Thoracic aorta (tissue), 1 donor: ENCODE measurements around the genes VWA2 and ENO4.

DNA sequence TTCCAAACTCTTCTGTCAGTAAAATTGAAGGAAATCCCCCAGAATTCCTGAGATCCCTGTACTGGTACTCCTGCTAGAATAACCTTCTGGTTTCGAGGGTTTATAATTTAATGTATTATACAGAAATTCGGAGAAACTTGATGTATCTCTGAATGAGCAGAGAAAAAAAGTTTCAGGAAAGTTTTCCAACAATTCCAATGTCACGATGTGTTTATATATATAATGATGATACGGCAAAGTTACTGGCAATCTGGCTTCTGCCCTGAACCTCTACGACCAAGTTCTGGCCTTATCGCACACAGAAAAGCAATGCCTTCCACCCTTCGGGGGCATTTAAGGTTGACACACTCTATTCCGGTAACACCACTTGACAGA lies 2.7 kb upstream of the ADRB1 start:
- RAMPAGE, long total RNA, result no peak

GRCh38 chr10:114239165-114239906 lies at the start of gene VWA2:
Gene VWA2, plus strand, starts transcription at chr10:114239254.
- RAMPAGE, long total RNA, result no peak

- RAMPAGE, long total RNA, result no peak
These were observed 61.1 kb downstream of the VWA2 start for GRCh38 chr10:114300130-114300577.

DNA sequence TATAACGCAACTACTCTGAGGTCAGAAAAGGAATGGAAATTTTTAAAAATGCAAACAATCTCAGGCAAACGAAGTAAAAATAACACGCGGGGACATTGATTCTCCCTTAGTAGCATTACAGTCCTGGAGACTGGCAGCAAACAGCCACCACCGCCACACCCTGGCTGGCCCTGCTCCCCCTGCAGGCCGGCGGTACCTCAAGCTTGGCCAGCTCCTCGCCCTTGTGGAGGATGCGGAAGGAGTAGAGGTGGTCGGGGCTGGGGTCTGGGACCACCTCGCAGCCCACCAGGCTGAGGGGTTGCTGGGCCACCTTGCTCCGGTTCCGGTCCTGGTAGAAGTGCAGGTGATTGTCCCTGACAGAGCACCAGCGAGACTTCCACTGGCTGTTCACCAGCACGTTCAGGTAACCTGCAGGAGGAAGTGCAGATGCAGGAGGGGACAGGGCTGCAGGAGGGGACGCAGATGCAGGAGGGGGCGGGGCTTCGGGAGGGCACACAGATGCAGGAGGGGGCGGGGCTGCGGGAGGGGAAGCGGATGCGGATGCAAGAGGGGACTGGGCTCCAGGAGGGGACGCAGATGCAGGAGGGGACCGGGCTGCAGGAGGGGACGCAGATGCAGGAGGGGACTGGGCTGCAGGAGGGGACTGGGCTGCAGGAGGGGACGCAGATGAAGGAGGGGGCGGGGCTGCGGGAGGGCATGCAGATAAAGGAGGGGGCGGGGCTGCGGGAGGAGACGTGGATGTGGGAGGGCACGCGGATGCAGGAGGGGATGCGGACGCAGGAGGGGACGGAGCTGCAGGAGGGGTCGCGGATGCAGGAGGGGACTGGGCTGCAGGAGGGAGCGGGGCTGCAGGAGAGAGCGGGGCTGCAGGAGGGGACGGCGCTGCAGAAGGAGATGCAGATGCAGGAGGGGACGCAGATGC lies 65.7 kb downstream of the VWA2 start:
- RAMPAGE, long total RNA, result no peak

DNA sequence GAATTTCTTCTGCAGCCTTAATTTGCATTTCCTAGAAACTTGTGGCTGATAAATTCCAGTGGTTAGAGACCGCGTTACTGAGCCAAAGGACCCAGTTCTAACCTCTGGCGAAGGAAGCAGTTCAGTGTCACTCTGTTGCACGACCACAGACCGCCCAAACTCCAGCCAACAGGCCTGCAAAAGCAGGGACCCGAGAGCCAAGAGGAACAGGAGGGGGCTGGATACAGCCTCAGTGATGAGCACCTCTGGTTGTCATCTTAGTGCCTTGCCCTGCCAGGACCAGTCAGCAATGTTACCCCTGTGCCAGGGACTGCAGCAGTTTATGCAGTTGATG lies 70.0 kb downstream of the AFAP1L2 start:
- RAMPAGE, long total RNA, result no peak

GRCh38 chr10:114397370-114398143 lies 6.7 kb downstream of the AFAP1L2 start:
- RAMPAGE, long total RNA, result no peak

GRCh38 chr10:114434413-114435107 lies 30.3 kb upstream of the AFAP1L2 start:
- RAMPAGE, long total RNA, result no peak

- RAMPAGE, long total RNA, result no peak
These were observed 123.1 kb downstream of the ABLIM1 start for GRCh38 chr10:114534853-114535488.

DNA sequence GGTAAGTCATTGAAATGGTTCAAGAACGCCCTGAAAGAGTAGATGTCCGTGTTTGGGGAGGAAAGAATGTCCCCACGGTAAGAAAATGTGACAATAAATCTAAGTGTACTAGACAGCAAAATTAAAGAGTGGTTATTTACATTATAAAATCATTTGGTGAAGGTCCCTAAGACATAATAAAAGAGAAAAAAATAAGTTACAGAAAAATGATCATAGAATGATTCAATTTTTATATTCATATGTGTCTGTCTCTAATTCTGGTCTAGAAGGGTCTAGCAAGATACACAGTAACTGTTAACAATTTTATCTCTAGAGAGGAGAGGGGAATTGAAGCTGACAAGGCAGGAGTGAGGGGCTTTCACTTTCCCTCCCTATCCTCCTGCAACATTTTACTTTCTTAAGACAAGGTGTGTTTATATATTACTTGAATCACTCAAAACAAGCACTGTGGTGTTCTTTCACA lies 27.3 kb downstream of the ABLIM1 start:
- RAMPAGE, long total RNA, result no peak

- RAMPAGE, long total RNA, result no peak
These were observed 23.5 kb upstream of the ABLIM1 start for GRCh38 chr10:114681492-114682085.

GRCh38 chr10:114682086-114682602 lies 24.1 kb upstream of the ABLIM1 start:
- RAMPAGE, long total RNA, result no peak

DNA sequence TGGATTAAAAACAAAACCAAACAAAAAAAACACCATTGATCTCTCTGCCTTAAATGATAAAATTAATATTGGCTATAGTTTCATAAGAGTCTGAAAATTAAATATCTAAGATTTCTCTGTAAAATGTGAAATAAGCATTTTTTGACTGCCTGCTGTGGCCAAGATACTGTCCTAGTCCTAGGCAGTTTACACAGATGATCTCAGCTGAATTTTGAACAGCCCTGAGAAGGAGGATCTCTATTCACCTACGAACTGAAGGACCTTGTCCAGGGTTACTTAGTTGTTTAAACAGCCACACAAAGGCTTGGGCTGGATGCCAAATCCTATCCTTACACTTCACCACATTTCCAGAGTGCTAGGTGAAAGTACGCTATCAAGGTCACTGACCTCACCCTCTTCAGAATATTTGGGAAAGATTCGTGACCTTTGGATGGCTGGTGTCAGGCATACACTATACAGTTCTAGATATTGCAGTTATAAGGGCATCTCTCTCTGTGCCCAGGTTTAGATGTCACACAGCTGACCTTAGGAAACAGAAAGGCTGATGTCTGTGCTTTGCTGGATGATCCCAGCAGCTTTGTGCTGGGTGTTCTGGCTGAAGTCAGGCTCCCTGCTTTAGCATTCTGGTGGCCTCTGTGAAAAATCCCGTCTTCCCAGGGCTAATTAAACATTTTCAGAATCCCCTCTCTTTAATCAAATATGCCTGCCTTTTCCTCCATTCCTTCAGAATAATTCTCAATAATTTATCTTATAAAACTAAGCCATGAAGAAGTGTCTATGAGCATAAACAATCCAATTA lies 61.2 kb upstream of the ABLIM1 start:
- RAMPAGE, long total RNA, result start-site peak on the minus strand centred at position 76 of the sequence, 658 bp wide, 6 reads

DNA sequence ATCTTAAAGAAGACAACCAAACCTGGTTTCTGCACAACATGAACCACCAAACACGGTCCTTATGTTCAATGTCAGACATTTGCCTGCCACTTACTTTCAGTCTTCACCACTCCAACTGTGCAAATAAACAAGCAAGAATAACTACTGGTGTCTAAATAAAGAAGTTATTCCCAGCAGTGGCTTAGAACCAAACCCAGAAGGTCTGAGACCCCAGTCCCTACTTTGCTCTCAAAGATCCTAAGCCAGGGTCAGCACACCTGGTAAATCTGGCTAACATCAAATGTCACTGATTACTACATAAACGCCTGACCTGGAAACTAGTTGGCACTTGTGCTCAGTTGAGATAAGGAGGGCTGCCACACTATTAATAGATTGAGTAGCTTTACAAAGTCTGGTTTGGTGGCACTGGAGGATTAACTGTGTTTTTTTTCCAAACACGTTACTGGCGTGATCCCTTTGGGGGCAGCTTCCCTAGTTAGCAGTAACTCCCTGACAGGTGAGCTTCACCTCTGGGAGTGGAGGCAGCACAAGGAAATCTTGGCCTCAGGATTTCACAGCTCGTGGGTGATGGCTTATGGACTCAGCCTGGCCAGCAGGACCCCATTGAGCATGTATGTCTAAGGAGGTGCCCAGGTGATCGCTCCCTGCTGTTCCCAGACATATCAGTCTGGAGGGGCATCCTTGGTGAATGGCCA lies 62.8 kb upstream of the ABLIM1 start:
- RAMPAGE, long total RNA, result no peak

DNA sequence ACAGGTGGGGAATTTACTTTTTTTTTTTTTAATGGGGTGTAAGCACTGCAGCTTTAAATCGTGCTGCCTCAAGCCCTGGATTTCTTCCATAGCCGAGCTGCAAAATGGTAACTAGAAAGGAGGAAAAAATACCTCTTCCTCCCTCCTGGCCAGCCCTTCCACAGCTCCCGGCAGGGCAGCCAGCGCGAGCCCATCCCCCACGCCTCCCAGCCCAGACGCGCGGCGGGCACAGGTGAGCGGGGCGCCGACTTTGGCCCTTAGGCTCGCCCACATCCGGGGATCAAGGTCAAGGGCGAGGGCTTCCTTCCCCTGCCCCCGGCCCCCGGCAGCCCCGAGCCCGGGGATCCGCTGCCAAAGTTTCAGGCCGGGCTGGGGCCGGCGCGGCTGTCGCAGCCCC lies 54.0 kb upstream of the FHIP2A start:
- RAMPAGE, long total RNA, result no peak

GRCh38 chr10:114824340-114824639 lies 2.7 kb downstream of the FHIP2A start:
- RAMPAGE, long total RNA, result no peak

DNA sequence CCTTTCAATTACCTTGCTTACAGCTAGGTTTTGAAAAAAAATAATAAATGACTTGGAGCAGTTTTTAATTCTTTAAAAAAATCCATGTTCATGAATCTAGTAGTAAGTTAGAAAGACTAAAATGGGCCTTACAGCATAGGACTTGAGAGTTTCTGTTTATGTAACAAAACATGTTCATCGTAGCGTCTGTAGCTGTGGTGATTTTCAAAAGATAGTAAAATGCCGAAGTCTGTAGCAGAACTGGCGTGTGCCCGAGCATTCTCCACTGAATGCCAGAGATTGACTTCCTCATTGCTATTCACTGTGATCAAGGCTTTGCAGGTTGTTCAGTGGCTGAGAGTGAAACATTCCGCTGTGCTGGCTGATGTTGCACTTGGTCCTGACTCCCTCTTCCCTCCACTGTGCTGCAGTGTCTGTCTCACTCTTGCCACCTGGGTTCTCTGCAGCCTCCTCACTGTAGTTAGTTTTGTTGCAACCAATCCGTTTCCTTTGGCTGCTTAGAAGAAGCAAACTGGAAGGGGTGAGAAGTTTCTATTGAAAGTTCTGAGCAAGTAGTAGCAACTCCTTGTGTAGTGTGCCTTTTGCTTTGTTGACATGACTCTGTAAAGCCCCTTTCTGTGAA lies 37.6 kb downstream of the FHIP2A start:
- RAMPAGE, long total RNA, result no peak

- RAMPAGE, long total RNA, result no peak
These were observed 1.8 kb upstream of the C10orf82 start for GRCh38 chr10:116671496-116671967.

- RAMPAGE, long total RNA, result no peak
These were observed 24.8 kb upstream of the HSPA12A start for GRCh38 chr10:116767228-116767517.

DNA sequence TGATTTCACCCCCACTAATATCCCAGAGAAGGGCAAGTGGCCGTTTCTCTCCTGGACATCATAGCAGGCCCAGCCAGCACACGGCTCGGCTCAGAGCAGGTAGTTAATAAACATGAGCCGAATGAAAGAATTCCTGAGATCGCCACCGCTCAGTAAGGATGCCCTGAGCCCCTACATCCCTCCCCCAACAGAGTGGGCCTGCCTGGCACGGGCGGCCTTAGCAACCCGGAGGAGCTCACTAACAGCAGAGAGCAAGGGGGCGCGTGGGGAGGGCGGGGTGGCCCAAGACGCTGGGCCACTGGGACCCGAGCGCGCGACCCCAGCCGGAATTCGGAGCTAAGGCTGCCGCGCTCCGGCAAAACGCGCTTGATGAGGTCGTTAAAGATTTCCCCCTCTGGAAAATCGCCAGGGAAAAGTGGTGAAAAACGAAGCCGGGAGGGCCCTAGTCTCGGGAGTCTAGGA lies 387 bp upstream of the ENO4 start:
- RAMPAGE, long total RNA, result no peak

DNA sequence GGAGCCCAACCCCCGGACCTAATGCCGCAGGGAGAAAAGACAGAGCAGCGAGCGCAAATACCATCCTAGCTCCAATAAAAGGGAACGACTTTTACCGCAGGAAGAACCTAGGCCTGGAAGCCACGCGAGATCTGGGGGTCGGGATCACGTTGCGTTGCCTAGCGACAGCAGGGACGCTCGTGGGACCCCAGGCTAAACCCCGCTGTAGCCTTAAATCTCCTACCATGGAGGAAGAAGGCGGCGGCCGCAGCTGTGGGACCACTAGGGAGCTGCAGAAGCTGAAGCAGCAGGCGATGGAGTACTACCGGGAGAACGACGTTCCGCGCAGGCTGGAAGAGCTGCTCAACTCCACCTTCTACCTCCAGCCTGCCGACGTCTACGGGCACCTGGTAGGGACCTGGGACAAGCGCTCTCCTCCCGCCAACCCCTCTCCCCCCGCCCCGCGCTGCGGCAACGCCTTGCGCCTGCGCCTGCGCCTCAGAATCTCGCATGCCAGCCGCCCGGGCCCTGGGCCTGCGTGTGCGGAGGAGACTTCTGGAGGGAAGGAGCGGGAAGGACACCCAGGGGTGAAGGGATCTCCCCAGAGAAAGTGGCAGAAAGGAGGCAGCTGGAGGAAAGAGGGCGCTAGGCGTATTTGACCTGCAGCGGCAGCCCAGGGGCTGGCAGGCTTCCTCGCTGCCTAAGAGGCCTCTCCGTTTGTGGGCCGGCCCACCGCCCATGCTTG lies at the start of gene ENO4:
ENO4 (plus strand) TSS at position 157 of the 724 bp plus-strand sequence.
- RAMPAGE, long total RNA, result no peak